BE2C (cell line): ENCODE measurements around the genes CYP24A1 and PFDN4.

GRCh38 chr20:52616450-52617036, 355.6 kb upstream of the TSHZ2 start:
- RRBS, result no CpG with 5 or more reads among the region's 5 CpGs

DNA sequence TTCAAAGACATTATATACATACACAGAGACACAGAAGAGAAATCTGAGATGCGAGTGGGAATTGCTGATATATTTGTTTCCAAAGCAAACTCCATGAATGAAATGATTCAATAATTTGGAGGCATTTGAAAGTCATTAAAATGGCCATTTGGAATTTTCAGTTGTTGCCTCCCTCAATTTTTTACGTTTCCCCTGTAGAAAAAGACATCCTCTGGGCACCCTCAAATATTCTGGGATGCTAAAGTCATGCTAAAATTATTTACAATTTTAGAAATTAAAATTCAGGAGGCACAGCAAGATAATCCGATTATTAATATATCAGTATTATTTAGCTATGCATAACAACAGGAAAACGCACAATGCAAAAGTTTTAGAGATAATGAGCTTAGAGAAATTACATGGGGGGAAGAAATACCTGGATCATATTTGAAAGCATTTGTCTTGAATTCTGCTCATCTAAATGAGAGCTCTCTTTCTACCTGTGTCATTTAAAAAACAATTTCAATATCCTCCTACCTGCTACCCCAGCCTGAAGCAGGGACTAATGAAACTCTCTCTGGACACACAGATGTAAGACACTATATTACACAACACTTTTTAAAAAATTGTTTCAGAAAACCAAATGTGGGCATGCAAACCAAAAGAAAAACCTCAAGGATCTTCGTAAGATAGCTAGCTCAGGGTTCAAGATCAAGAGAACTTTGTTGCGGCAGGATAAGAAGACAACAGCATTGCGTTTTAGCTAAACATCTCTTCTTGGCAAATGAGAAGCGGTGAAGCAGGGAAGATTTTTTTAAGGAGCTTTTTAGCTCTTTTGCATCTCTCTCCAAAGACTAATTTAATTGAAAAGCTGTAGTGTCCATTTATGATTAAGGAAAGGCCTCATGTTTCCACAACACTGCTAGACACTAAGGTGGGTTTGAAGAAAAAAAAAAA, 7.6 kb downstream of the TSHZ2 start:
- RRBS, result no CpG with 5 or more reads among the region's 8 CpGs

DNA sequence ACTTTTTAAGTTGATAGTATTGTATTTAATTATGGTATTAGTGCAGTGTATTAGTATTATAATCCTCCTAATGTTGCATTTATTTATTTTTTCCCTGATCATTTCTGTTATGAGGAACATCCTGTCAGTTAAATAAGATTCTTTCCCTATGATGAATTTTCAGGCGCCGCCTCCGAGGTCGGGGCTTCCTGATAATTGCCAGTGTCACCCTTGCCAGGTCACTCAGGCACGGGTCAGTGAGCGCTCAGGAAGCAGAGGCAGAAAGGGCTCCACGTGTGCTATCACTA, 64.8 kb downstream of the TSHZ2 start:
- RRBS, result no CpG with 5 or more reads among the region's 7 CpGs

DNA sequence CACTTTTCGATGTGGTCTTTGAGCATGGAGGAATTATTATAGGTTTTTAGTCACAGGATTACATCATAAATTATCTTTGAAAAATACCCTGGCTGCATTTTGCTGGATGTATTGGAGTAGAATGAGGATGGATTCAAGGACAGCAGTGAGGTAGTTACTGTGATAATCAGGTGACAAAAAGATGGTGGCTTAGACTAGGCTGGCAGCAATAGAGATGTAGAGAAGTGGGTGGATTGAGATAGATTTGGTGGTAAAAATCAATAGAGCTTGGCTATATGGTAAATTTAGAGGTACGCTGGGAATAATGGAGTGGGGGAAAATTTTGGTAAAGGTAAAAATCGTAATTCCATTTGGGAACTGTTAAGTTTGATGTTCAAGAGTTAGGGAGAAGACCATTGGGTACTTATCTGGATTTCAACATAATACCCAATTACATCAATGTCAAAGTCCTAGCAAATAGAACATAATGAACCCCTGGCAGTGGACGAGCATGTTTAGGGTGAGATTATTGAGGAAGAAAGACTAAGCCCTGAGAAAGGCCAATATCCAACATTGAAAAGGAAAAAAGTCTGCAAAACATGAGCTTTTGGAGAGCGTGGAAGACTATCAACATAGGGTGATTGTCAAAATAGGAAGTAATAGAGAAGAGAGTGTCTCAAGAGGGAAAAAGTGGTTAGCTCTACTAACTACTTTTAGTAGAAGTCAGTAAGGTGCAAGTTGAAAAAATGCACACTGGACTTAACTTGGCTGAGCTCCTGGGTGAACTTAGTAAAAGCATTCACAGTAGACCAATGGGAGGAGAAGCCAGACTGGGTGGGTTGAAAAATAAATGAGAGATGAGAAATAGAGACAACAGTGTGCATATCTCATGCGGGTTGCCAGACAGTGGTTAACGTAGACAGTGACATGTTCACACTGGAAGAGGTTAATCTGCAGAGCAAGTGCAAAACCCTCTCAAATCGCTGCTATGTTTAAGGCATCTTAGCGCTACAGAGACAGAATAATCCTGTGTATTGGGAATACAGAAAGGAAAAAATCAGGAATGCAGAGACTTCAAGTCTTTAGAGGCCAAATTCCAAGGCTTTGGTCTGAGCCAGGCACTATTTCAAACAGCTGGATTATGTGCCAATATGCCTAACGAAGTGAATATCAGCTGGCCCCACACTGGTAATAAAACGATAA, 106.7 kb downstream of the TSHZ2 start:
- RRBS, result no CpG with 5 or more reads among the region's 11 CpGs

GRCh38 chr20:53079685-53080099, 107.5 kb downstream of the TSHZ2 start:
- RRBS, result no CpG with 5 or more reads among the region's 3 CpGs

DNA sequence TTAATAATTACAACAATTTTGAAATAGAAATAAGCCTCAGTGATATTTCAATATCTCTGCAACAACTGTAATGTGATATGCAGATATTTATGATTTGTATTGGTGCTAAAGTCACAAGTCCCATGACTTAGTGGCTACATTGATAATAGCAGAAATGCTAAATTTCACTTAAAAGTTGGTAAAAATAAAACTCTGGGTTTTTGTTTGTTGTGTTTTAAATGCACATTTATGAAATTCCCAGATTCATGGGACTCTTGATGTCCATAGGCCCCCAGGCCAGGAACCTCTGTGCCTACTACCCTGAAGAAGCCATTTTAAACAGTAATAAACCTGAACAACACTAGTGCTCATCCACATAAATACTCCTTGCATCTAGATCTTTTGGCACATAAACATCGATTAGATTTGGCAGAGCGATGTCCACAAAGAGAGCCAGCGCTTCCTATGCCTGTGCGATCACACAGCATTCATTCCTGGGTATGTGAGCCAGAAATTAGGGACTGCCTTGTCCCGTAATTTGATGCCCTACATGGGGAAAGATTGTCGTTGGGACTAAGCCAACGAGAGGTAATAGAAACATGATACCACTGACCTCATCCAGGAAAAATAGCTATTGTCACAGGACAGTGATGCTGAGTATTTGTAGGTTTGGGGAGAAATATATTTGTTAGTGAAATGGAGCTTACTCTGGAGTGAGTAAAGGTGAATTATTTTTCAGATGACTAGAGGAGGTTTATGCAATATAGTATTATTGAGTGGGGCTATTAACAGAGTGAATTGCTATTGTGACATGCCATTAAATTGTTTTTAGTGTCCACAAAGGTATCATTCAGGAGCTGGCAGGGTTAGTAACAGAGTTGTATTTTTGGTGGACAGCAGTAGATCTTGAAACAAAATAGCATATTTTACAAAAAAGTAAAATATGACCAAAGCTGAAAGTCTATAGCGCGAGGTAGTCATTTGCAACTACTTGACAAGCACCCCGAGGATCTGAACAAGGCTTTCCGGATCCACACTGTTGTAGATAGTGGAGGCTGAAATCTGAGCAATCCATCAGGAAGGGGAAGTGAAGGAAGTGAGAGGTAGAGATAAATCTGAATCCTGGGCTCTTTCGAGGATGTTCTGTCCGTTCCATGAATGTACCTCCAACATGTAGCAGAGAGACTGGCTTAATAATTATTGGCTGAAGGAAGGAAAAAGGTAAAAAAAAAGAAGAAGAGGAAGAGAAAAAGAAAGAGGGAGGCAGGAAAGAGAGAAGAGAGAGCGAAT, 154.1 kb downstream of the TSHZ2 start:
- RRBS, result no CpG with 5 or more reads among the region's 14 CpGs

DNA sequence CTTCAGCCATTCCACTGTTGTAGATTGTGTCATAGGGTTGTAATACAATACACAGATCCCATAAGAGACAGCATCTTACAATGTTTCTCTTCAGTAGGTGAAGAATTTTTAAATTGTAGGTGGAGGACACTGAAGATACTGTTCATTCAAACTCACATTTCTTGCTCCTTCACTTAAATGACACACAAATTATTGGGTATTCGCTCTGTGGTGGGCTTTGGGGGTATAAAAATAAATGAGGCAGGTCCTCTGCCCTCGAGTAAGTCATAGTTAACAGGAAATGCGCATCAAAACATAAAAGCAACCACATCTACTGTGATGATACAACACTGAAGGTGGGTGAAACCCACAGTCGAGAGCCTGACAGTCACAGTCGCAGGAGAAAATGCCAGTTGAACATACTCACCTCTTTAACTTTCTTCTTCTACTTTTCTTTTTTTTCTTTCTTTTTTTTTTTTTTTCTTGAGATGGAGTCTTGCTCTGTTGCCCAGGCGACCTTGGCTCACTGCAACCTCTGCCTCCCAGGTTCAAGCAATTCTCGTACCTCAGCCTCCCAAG, 205.4 kb downstream of the ZNF217 start:
- RRBS, result no CpG with 5 or more reads among the region's 7 CpGs

- RRBS, result no CpG with 5 or more reads among the region's 30 CpGs
Observed at GRCh38 chr20:53581837-53582635, 11.6 kb downstream of the ZNF217 start.

GRCh38 chr20:53753175-53754267, 159.9 kb upstream of the ZNF217 start:
- RRBS, result no CpG with 5 or more reads among the region's 14 CpGs

DNA sequence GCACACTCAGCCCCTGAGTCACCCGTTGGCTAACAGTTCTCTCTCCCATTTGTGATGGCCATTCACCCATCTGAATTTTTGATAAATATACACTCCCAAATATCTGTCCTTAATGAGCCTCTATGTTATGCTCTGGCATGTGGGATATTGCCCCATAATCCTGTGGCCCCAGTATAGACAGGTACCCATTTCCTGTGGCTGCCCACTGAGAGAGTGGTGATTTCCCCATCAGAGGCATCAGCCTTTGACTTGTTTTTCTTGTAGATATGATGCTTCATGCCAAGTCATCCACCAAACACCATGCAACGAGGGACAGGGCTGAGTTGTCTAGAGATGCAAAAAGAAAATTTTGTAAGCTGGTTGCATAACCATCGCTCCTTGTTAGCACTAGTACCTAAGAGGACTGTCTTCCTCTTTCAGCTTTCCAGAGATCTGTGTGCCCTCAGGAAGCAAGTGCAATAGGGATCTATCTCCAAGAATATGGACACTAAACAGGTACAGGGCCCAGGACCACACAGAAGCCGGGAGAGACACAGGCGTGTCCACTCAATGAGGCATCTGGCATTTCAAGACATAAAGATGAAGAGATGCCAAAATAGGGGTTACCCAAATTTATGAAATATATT, 166.8 kb downstream of the BCAS1 start:
- RRBS, result no CpG with 5 or more reads among the region's 5 CpGs

GRCh38 chr20:53929918-53930583, 140.3 kb downstream of the BCAS1 start:
- RRBS, result no CpG with 5 or more reads among the region's 5 CpGs

DNA sequence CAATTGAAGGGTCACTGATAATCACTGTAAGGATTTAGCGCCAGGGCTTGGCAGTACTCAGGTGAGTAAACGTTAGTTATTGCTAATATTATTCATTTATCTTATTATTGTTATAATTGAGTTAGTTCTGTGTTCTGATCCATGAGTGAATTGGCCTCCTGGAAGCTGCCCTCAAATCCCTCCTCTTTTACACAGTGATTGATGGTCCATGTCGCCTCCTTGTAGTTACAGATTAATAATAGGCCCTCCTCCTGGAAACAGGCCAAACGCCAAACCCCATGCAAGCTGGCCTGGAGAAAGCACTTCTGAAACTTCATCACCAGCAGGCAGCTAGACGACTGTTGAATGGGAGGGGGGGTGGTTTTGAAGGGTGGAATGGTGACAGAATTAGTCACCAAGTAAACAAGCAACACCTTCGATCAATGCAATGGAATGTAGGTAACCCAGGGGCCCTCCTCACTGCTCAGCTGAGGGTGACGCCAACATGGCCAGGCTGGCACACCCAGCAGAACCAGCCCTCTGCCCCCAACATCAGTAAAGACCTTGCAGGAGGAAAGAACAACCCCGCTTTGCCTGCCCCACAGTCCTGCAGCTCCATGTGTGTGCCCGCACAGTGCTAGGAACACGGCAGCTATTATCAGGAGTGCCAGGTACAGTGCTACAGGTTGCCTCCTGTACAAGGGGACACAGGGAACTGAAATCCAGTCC, 2.8 kb downstream of the BCAS1 start:
- RRBS, result no CpG with 5 or more reads among the region's 10 CpGs

GRCh38 chr20:54069007-54069446, 1.4 kb downstream of the BCAS1 start:
- RRBS, result no CpG with 5 or more reads among the region's 7 CpGs

DNA sequence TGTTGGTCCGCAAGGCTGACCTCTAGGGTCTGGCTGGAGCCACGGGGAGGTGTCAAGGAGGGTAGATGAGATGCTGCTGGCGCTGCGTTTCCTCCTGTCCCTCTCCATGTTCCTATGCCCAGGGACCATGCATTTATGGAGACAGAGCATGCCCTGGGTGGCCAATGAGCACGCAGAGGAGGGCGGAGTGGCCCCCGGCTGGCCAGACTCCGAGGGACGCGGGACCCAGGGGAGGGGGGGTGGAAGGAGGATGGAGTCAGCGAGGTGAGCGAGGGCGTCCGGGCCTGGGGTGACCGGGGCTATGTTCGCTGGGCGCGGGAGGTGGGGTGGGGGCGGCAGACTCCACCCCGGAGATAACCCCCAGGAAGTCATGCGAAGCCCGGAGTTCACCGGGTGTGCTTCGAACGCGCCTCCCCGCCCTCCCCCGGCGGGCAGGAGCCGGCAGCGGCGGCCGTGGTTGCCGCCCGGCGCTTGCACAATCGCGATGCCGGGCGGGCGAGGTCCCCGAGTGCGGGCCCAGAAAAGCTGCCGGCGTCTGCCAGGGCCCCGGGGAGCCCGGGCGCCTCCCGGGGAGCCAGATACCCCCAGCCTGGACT, at the start of gene CYP24A1:
Gene CYP24A1 (minus strand): TSS at position 108 of the 596 bp plus-strand sequence.
- RRBS, result 13% methylated on average over 20 of the region's 49 CpGs

- RRBS, result 1% methylated on average over 6 of the region's 51 CpGs
Observed at GRCh38 chr20:54207480-54208228, at the start of gene PFDN4. Gene PFDN4 (plus strand): TSS chr20:54208087.

GRCh38 chr20:54268444-54268643, 60.5 kb downstream of the PFDN4 start:
- RRBS, result no CpG with 5 or more reads among the region's 2 CpGs

GRCh38 chr20:54475112-54475416, 329 bp upstream of the DOK5 start:
- RRBS, result no CpG with 5 or more reads among the region's 19 CpGs

- RRBS, result no CpG with 5 or more reads among the region's 9 CpGs
Observed at GRCh38 chr20:54619086-54619592, 143.7 kb downstream of the DOK5 start.

GRCh38 chr20:55094259-55094741, 618.9 kb downstream of the DOK5 start:
- RRBS, result no CpG with 5 or more reads among the region's 6 CpGs